ENCODE data around the gene MGST3.

GRCh38 chr1:162696143-162697308 lies 64.3 kb downstream of the DDR2 start:
- RRBS = no CpG with 5 or more reads among the region's 12 CpGs

- RRBS = no CpG with 5 or more reads among the region's 7 CpGs
Measured at GRCh38 chr1:162732602-162733371, 57.7 kb upstream of the HSD17B7 start.

GRCh38 chr1:162855618-162856092 lies 5.3 kb downstream of the CCDC190 start:
- RRBS = no CpG with 5 or more reads among the region's 2 CpGs

GRCh38 chr1:163071461-163071933 lies 2.3 kb downstream of the RGS4 start:
- RRBS = no CpG with 5 or more reads among the region's 2 CpGs

DNA sequence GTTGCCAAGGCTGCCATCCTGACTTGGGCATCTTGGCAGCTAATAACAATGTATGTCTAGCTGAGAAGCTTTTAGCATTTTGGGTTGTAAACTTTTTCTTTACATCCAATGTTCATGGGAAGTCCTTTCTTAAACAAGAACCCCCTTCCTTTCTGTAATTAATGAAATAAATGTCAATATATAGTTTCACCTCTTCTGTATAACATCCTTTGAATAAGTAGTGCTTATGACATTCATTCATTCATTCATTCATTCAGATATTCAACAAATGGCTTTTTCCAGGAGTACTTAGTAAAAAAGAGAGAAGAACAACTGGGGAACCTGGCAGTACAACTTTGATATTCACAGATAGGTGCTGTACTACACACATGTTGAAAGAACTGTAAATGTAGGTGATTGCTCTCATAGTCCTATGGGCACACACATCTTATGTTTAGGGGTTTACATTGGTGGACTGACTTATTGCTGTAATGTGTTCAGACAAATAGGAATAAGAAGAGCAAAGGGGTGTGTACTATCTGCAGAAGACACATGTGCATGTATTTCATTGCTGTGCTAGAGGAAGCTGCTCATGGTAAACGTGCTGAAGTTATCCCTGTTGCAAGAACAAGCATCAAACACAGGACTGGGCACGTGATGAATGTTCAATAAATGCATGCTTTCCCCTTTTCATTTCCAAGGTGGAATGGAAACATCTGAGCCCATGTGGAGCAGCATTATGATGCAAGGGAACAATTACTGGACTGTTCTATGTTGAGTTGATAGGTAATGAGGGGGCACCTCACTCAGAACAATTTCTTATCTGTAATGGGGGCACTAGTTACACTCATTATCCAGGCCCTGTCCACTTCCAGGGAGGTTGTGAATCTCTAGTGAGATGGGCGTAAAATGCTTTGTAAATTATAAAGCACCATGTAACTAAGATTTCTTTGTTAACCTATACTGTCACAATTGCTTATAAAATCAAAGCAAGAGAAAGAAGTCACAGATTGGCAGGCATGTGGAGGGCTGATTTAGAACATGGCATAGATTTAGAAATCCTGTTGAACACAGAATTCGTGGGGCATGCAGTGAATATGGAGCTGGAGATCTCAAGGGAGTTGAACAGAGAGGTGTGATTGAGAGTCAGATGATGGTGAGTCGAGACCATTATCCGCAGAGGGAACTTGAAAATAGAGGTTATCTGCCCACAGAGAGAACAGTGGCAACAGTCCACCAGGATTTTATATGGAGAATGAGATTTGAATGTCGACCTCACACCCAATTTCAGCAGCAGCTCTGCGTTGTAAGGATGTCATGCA lies 27.2 kb downstream of the PBX1 start:
- RRBS = no CpG with 5 or more reads among the region's 8 CpGs

- RRBS = no CpG with 5 or more reads among the region's 21 CpGs
Measured at GRCh38 chr1:164588507-164589731, 29.9 kb downstream of the PBX1 start.

- RRBS = no CpG with 5 or more reads among the region's 3 CpGs
Measured at GRCh38 chr1:164610518-164610962, 51.6 kb downstream of the PBX1 start.

- RRBS = no CpG with 5 or more reads among the region's 1 CpG
Measured at GRCh38 chr1:164765580-164766156, 206.7 kb downstream of the PBX1 start.

DNA sequence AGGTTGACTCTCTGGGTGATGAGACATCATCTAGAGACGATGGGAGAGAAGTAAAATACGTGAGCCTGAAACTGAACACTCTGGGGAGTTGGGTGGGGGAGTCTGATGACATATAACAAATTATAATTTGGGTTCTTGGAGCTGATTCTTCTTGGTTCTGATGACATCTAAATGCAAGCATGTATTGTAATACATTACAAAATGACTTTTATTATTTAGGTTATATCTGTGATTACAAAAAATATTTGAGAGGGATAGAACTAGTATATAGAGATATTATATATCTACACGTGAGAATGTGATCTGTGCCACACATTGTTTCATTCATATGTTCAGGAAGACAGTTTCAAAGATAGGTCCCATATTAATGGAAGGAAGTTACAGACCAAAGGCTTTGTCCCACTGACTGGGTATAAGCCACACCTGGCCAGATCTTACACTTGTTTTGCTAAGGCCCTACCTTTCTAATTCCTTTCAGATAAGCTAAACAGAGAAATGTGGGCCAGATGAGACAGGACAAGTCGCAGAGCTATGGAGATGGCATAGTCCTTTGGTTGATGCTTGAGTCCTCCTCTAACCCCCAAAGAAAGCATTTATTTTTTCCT lies 259.0 kb downstream of the PBX1 start:
- RRBS = no CpG with 5 or more reads among the region's 4 CpGs

DNA sequence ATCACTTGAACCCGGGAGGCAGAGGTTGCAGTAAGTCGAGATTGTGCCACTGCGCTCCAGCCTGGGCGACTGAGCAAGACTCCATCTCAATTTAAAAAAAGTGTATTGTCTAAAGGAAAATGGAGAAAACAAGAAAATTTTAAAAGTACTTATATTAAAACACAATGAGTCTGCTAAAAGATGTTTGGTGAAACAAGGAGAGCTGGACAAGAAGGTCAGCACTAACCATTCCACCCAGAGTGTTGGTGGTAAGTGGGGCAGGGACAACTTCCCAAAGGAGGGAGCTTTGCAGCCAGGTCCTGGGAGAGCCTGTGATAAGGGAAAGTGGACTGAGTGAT lies 190.4 kb downstream of the LMX1A start:
- RRBS = no CpG with 5 or more reads among the region's 4 CpGs

DNA sequence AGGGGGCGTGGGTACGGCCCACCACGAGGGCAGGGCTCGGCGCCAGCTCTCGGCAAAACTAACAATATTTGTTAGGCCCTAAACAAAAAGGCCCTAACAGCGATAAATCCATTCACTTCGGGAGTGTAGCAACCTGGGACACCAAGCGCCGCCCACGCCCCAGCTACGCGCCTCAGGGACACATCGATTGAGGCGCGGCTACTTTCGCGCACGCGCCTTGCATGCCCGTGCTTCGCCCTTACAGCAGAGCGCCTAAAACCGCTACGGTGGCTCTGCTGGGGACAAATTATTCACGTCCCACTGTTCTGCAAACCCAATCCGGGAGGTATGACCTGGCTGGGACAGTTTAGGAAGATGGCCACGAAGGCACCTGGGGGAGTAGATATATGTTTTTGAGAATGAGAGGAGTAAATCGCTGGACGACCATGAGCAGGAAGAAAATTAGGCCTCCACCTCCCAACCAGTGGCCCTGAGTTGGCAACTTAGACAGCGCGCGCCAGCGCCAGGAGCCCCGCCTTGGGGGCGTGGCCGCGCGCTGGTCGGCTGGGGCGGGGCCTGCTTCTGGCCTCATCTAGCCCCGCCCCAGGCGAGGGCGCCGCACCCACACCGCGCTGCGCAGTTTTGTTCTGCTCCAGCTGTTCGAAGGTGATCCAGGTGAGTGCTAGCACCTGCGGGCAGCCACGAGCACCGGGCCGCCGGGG lies at the start of gene MGST3:
Gene MGST3, plus strand, starts transcription at position 595 of the 701 bp plus-strand sequence.
- RRBS = no CpG with 5 or more reads among the region's 54 CpGs

DNA sequence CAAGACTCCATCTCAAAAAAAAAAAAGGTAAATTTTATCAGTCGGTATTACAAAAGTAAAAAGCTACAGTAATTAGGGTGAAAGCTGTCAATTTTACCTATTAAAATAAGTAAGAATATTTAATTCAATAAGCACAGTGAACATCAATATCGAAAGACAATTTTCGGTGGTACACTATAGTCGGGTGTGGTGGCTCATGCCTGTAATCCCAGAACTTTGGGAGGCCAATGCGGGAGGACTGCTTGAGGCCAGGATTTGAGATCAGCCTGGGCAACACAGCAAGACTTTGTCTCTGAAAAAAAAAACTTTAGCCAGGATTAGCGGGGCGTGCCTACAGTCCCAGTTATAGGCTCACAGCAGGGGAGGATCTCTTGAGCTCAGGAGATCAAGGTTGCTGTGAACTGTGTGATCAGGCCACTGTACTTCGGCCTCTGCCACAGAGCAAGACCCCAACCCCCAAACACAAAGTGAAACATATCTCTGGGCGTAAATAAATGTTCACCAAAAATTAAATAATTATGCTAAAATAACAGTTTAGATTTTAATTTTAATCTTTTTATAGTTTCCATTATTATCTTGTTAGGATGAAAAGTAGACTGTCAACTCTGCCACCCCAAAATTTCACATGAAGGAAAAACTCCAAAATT lies 1.6 kb downstream of the TADA1 start:
- RRBS = no CpG with 5 or more reads among the region's 9 CpGs

DNA sequence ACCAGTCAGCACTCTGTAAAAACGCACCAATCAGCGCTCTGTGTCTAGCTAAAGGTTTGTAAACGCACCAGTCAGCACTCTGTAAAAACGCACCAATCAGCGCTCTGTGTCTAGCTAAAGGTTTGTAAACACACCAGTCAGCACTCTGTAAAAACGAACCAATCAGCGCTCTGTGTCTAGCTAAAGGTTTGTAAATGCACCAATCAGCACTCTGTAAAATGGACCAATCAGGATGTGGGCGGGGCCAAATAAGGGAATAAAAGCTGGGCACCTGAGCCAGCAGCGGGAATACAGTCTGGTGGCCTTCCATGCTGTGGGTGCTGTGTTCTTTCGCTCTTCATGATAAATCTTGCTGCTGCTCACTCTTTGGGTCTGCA lies 2.4 kb upstream of the TADA1 start:
- RRBS = no CpG with 5 or more reads among the region's 10 CpGs

DNA sequence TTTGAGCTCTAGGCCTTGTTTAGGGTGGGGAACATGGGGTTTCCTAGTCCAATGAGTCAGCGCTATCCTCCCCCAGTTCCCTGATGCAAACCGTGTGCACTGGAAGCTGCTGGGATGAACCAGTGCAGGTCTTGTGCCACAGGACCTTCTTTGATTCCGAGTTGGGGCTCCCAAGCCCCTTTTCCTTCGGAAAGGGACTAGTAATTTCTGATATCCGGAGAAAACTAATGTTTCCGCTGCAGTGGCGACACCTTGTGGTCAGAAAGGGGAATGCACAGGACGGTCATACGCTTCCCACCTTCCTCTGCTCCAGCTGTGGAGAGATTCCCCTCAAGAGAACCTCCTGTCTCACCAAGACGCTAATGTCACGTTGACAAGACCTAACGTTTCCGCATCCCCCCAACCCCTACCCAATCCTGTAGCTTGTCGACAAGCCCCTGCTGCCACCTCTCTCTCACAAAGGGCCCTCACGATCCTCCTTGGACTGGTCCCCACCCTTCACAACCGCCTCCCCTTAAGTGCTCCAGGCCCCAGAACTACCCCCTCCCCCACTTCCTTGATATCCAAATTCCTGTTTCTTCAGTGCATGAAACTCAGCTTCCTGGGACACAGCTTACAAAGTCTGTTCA lies 31.0 kb downstream of the GPA33 start:
- RRBS = no CpG with 5 or more reads among the region's 16 CpGs

GRCh38 chr1:167125807-167127118 lies 32.4 kb downstream of the STYXL2 start:
- RRBS = 79% methylated on average over 8 of the region's 60 CpGs

DNA sequence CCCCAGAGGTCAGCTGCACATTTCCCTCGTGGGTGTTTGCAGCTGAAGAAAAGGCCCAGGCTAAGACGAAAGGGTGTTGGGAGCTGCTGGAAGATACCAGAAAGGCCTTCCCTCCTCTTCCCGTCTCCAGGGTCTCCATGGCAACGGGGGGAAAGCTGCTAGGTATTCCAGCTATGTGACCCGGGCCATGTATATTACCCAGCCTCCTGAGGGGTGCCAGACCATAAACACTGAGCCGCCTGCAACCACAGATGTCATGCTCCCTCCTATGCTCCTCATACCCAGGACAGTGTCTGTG lies 54.4 kb upstream of the POU2F1 start:
- RRBS = no CpG with 5 or more reads among the region's 6 CpGs

DNA sequence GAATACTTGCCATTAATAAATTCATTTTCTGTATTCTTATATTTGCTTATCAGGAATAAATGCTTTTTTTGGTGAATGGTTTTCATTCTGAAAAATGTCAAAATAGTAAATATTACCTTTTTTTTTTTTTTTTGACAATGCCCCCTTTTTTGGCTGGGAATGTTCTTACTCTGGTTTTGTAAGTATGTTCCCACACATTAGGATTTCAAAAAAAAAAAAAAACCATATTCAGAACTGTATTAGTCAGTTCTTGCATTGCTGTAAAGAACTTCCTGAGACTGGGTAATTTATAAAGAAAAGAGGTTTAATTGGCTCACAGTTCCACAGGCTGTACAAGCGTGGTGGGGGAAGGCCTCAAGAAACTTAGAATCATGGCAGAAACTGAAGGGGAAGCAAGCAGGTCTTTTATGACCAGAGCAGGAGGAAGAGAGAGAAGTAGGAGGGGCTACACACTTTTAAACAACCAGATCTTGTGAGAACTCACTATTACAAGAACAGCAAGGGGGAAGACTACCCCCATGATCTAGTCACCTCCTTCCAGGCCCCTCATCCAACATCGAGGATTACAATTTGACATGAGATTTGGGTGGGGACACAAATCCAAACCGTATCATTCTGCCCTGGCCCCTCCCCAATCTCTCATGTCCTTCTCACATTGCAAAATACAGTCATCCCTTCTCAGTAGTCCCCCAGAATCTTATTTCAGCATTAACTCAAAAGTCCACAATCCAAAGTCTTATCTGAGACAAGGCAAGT lies 51.7 kb downstream of the POU2F1 start:
- RRBS = no CpG with 5 or more reads among the region's 3 CpGs

- RRBS = no CpG with 5 or more reads among the region's 2 CpGs
Measured at GRCh38 chr1:167421734-167422113, 96.6 kb downstream of the CD247 start.

GRCh38 chr1:167427482-167428131 lies 90.7 kb downstream of the CD247 start:
- RRBS = no CpG with 5 or more reads among the region's 10 CpGs

- RRBS = no CpG with 5 or more reads among the region's 3 CpGs
Measured at GRCh38 chr1:167432387-167432732, 86.0 kb downstream of the CD247 start.

Data from AG10803 (cell line).